H9 (cell line): ENCODE measurements around the gene CCDC38.

DNA sequence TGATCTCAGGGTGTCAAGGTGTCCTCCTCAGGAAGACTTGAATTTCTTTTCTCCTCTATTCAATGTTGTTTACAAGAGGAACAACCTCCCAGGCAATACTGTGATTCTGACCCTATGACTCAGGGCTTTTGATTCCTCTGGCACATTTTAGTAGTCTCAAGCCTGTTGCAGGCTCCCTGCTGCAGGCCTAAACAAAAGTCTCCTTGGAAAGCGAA lies 11.7 kb downstream of the FGD6 start:
- PRO-cap = no peak

DNA sequence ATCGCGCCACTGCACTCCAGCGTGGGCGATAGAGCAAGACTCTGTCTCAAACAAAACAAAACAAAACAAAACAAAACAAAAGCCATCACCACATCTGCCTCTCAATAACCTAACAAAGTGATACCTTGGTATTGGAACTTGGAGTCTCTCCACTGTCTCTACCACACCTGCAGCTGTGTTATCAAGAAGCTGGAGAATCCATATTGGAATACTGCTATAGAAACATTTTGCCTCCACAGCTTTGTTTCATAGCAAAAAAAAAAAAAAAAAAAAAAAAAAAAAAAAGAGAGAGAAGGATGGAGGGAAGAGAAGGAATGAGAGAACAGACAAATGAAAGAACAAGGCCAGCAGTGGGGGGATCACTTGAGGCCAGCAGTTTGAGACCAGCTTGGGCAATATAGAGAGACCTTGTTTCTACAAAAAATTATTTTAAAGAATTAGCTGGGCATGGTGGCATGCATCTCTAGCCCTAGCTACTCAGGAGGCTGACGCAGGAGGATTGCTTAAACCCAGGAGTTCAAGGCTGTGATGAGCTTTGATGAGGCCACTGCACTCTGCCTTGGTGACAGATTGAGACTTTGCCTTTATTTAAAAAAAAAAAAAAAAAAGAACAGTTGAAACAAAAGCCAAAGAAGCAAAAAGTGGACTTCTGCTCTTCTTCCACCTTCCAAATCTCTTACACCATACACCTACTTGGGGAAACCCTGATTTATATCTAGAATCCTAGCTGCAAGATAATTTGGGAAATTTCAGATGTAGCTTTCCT lies 8.1 kb downstream of the VEZT start:
- PRO-cap = no peak

DNA sequence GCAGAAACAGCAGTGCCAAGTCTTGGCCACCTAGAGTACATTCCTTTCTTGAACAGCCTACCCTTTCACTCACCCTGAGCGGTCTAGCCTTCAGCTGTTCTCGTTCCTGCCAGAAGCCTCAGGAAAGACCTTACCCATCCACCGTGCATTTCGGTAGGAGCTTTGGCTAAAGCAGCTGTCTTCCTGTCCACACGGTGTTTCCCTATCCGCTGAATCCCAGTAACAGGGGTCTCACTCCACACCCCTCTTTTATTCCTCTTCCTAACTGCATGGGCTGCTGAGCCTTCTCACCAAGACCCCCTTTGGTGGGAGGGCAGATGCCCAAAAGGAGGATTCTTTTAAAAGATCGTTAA lies 88.6 kb upstream of the METAP2 start:
- PRO-cap = no peak

GRCh38 chr12:95418059-95418422 lies 55.9 kb upstream of the METAP2 start:
- PRO-cap = no peak

DNA sequence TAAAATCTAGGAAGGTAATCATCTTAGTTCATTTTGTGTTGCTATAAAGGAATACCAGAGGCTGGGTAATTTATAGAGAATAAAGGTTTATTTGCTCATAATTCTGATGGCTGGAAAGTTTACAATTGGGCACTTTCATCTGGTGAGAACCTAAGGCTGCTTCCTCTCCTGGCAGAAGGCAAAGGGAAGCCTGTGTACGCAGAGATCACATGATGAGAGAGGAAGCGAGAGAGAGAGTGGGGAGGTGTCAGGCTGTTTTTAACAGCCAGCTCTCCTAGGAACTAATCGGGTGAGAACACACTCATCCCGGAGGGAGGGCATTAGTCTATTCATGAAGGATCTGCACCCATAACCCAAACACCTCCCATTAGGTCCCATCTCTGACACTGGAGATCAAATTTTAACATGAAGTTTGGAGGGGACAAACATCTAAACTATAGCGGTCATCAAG lies 45.5 kb upstream of the METAP2 start:
- PRO-cap = no peak

DNA sequence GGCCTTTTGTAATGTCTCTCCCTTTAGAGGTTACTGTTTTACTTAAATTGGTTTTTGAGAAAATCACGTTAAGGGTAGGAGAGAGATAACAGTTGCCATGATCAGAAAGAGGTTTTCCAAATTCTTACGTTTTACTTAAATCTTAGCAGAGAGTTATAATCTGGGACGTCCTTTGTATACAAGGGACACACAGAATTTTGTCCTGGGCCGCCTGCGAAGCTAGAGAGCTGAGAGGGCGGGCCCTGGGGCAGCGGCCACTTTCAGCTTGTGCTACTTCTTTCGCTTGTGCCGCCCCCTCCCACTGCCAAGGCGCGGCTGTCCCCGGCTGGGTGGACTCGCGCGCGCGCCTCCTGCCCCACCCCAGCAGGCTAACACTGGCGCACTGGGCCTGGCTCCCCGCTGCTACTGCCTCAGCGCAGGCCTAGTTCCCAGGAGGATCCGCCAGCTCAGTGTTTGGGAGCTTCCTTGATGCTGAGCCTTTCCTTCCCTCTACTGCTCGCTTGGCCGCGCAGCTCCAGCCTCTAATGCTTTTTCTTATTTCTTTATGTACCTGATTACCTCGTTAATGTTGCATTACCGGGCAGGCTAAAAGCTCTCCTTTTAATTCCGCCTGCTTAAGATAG lies 27.5 kb upstream of the METAP2 start:
- PRO-cap = unidirectional peak, plus-strand start at position 308 of the sequence

- PRO-cap = bidirectional peak, plus-strand start at chr12:95574199, minus-strand start at chr12:95574063
Observed at GRCh38 chr12:95573698-95574628, 22.7 kb upstream of the USP44 start.

GRCh38 chr12:95634832-95635352 lies 83.6 kb upstream of the USP44 start:
- PRO-cap = no peak

DNA sequence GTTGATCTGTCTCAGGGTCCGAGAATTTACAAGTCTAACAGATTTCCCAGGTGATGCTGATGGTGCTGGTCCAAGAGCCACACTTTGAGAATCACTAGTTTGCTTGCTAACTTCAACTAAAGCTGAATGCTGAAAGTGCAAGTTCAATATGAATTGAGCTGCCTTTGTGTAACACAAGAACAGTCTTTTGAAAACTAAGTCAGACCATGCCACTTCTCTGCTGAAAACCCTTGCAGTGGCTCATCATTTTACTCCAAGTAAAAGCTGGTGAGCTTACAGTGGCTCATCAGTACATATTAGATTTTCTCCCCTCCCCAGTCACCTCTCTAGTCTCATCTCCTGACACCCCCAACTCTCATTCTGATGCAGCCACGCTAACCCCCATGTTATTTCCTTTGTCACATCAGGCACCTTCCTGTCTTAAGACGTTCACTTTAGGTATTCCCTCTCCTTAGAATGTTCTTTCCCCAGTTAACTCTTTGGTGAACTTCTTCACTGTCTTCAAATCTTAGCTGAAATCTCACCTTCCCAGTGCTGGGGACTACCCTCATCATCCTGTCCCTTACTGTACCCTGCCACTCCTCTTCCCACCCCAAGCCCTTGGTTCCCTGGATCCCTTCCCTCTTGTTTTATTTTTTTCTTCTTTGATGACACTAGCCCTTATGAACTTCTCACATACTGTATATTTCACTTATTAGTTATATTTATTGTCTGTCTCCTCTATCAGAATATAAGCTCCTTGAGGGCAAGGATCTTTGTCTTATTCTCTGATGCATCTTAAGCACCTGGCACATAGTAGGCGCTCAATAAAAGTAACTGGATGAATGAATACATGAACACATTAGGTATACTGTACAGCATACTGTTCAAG lies 83.4 kb downstream of the NTN4 start:
- PRO-cap = no peak

DNA sequence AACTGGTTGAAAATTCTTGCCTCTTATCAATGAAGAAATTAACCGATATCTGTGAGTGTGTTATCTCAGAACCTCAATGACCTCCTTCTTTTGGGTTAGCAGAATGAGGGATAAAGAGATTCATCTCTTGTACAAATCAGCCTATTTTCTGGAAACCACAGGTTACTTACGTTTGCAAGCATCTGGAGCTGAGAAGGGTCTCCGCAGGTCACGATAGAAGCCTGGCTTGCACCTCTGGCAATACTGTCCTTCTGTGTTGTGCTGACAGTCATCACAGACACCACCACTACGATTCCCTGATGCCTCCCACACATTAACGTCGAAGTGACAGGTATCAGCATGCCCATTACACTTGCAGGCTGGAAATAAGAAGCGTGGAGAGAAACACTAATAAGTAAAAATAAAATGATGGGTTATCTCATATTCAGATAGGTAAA lies 80.3 kb downstream of the NTN4 start:
- PRO-cap = no peak

- PRO-cap = no peak
Observed at GRCh38 chr12:95940229-95940972, 2.0 kb downstream of the CCDC38 start.

DNA sequence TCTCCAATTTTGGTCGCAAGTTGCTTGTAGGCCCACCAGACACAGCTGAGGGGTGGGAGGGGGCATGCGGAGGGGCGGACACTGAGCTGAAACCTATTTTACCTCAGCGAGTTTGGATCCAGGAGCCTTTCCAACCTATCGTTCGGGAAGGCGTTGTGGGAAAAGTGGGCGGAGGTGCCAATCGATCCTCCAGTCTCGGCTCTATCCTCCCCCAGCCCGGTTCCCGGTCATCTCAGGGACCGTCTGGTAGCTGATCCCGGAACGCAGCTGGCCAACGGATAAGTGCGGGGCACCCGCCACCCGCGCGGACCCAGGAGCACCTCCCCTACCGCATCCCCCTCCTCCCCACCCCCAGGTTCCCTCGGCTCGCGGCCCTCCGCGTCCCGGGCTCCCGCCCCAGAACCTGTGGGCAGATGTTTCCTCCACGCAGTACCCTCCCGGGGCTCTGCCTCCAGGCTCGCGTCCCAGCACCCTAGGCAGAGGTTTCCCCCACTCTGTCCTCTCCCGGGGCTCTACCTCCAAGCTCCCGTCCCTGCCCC lies at the start of gene CCDC38:
CCDC38 (minus strand) TSS at position 286 of the 539 bp plus-strand sequence.
- PRO-cap = bidirectional peak, plus-strand start at position 230 of the sequence, minus-strand start at position 245 of the sequence

GRCh38 chr12:95960284-95960773 lies 17.2 kb downstream of the AMDHD1 start:
- PRO-cap = no peak

DNA sequence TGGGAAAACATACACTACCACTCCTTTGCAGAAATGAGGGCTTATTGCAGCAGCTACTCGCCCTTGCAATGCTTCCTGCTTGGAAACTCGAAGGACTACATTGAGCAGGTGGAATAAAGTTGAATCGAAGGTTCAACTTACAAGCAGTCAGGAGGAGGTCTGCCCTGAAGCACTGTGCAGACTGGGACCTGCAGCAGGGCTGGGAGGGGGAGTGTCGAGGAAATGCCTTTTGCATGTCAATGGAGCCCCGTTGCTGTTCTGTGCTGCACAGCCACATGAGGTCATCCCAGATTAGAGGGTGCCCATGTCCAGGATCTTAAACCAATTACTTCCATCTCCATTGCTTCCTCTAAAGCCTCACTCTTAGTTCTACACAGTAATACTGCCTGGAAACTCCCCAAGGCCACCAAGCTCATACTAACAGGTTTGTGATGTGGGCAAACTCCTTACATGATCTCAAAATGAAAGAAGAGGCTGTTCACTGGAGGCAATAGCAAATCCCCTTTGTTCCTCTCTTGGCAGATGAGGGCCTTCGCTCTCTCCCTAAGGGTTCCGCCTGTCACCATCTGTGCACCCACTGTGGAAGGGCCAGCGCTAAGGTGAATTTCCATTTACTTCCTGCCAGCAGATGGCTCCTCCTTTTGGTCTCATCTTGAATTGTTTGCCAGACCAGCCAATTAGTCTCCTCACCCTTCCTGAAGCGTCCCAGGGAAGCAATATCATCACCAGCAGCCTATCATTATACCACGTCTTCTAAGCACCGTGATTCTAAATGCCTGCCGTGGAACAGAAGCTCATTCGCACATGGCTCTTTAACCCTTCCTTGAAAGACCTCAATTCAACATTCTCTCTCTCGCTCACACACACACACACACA lies 35.4 kb upstream of the LTA4H start:
- PRO-cap = unidirectional peak, plus-strand start at position 284 of the sequence

DNA sequence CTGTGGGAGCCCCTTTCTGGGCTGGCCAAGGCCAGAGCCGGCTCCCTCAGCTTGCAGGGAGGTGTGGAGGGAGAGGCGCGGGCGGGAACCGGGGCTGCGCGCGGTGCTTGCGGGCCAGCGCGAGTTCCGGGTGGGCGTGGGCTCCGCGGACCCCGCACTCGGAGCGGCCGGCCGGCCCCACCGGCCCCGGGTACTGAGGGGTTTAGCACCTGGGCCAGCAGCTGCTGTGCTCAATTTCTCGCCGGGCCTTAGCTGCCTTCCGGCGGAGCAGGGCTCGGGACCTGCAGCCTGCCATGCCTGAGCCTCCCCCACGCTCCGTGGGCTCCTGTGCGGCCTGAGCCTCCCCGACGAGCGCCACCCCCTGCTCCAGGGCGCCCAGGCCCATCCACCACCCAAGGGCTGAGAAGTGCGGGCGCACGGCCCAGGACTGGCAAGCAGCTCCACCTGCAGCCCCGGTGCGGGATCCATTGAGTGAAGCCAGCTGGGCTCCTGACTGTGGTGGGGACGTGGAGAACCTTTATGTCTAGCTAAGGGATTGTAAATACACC lies 73.5 kb upstream of the LTA4H start:
- PRO-cap = no peak

- PRO-cap = no peak
Observed at GRCh38 chr12:96278498-96279429, 84.6 kb downstream of the ELK3 start.

GRCh38 chr12:96297000-96297495 lies 102.9 kb downstream of the ELK3 start:
- PRO-cap = no peak

GRCh38 chr12:96374808-96375892 lies 25.1 kb downstream of the CDK17 start:
- PRO-cap = no peak

- PRO-cap = no peak
Observed at GRCh38 chr12:97276198-97276809, 369.2 kb downstream of the NEDD1 start.

DNA sequence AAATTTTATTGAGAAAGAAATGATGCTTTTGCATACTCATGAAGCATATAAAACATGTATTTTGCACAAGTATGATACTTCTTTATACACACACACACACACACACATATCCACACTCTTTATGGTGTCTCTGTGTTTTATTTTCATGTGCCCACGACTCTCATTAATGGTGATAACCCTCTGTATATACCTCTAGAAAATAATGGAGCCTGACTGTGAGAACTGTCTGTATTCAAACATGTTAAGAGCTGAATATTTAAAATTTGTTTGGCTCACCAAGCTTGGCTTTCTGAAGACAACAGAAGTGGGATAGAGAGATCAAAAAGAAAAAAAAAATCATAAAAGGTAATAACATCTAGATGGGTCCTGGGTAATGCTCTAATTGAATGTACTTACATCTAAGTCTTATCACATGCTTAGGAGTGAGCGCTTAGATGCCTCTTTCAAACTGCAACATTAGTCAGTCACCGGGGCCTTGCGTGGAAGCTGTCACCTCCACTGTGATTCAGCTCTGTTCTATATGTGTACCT lies 553.5 kb downstream of the NEDD1 start:
- PRO-cap = no peak